ENCODE measurements around a stretch of chr13.

GRCh38 chr13:21519338-21519956, 60.3 kb upstream of the ZDHHC20 start:
- PRO-cap, 2 experiments: no peak in any of the 2 experiments

- PRO-cap, 2 experiments: no peak in any of the 2 experiments
These were observed 5.7 kb downstream of the FGF9 start for GRCh38 chr13:21676369-21677248.

GRCh38 chr13:22883841-22884390, 296.9 kb upstream of the SGCG start:
- PRO-cap, 2 experiments: no peak in any of the 2 experiments

DNA sequence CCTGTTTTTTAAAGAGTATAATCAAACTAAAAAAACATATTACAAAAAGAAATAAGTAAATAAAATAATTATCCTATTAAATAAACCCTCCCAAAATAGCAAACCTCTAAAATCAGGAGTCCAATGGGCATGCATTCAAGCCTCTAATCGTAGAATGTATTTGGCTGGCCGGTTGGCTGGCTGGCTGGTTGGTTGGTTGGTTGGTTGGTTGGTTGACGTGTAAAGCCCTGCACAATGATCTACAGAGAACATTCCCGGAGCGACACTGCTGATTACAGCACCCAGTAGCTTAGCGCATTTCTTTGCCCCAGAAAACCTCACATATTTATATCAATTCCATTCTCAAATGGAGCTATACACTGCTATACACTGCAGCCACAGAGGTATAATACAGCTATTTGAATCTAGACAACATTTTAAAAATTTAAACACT, 65.6 kb downstream of the SACS start:
- PRO-cap, 2 experiments: no peak in any of the 2 experiments

DNA sequence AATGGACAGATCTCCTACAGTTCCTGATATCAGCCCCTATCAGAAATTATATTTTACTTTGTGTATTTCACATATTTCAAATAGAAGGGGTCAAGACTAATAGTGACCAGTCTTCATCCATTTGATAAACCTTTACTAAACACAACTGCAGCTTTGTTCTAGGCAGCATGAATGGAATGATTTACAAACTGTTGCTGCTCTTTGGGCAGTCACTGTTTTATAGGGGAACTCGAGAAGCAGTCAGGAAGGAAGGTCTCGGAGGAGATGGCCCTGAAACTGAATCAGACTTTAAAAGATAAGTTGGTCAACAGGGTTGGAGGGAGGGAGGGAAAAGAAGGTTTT, 37.2 kb upstream of the SACS start:
- PRO-cap, 2 experiments: no peak in any of the 2 experiments

DNA sequence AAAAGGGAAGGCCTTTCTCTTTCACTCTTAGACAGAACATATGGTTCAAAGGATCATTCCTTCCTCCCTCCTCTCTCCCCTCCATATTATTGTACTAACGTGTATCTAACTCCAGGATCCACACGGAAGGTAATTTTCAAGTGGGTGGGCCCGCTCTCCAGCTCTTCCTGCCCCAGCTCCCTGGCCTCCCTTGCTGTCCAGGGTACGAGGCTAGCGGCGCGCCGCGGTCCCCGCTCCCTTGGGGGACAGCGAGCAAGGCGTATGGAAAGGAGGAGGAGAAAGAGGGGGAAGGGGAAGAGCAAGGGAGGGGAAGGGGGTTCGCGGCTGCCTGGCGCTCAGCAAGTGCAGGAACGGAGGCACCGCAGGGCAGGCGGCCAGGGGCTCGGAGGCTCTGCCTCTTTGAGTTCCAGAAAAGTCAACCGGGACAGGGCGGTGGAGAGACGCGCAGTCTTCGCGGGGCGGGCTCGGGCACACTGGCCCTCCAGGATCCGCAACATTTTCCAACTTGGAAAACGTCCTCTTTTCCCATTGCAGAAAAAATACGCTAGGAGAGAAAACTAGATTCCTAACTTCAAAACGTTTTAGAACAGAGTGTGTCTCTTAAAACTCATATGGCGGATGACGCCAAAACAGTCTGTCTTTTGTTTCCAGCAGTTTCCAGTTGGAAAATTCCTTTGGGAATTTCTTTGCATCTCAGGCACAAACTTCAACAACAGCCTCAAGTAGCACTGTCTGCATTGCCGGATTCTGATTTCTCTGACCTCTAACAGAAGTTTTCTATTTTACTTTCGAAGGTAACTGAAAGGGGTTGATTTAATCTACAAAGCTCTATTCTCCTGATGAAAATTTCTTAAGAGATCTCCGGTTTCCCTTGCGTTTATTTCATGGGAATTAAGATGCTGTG, 23.1 kb upstream of the TNFRSF19 start:
- PRO-cap, 2 experiments: no peak in any of the 2 experiments

GRCh38 chr13:23618269-23618718, 48.1 kb downstream of the TNFRSF19 start:
- PRO-cap, 2 experiments: no peak in any of the 2 experiments

DNA sequence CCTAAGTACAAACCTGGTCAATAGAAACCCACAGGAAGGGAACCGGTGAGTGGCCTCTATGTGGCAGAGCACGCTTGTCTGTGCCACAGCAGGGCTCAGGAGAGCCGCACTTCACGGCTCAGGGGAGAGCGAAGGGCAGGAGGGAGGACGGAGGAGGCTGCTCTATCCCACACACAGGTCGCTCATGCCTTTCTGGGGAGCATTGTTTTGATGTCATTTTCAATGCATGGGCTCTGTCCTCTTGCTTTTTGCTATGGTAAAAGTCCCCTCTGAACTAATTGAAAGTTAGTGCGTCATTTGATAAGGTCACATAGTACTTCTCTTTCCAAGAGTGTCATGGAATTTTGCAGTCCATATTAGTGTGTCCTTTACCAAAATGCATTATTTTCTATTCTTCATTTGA, 57.3 kb downstream of the TNFRSF19 start:
- PRO-cap, 2 experiments: no peak in any of the 2 experiments

GRCh38 chr13:23636589-23636911, 66.3 kb downstream of the TNFRSF19 start:
- PRO-cap, 2 experiments: no peak in any of the 2 experiments

DNA sequence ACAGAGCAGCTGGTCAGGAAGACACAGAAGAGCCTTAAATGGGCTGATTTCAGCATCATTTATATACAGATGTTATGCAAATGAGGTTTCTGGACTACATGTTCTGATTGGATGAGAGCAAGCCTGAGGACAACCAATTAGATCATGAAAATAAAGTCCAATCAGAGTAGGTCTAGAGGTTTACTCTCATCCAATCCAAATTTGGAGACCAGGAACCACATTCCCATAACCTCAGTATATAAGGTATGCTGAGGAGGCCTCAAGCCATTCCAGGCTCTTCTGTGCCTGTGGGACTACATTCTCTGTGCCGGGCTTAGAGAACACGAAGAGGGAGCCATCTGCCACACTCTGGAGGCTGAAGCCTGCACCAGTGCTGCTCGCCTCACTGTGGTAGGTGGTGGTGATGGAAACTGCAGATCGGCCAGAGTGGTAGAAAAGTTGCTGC, 144.7 kb downstream of the TNFRSF19 start:
- PRO-cap, 2 experiments: no peak in any of the 2 experiments

DNA sequence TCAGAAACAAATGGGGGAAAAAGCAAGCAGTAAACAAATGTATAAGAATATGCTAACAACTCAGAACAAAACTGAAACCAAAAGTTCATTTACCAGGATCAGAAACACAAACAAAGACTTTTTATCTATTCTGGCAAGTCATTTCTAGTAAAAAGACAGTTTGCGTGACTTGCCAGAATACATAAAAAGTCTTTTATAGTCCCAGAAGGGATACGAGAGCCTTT, 77.4 kb upstream of the MIPEP start:
- PRO-cap, 2 experiments: peak in 1 of 2 experiments; most common plus-strand start position 89 of the sequence (in 1)

DNA sequence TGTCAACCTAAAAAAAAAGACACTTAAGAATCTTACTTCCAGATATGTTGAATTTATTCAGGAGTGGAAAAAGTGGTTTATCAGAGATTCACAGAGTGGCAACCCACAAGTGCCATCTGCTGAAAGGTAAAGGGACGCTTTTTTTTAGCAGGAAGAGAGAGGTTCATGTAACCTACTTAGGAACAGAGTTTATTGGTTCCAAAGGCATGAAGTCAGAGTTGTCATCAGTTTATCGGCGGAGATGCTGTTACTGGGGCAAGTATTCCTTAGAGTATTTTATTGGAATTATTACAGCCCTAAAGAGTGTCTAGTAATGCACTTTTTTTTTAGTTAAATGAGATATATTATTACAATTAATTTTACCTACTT, 77.9 kb upstream of the MIPEP start:
- PRO-cap, 2 experiments: peak in 2 of 2 experiments; most common plus-strand start position 188 of the sequence (in 1); most common minus-strand start position 128 of the sequence (in 2)

DNA sequence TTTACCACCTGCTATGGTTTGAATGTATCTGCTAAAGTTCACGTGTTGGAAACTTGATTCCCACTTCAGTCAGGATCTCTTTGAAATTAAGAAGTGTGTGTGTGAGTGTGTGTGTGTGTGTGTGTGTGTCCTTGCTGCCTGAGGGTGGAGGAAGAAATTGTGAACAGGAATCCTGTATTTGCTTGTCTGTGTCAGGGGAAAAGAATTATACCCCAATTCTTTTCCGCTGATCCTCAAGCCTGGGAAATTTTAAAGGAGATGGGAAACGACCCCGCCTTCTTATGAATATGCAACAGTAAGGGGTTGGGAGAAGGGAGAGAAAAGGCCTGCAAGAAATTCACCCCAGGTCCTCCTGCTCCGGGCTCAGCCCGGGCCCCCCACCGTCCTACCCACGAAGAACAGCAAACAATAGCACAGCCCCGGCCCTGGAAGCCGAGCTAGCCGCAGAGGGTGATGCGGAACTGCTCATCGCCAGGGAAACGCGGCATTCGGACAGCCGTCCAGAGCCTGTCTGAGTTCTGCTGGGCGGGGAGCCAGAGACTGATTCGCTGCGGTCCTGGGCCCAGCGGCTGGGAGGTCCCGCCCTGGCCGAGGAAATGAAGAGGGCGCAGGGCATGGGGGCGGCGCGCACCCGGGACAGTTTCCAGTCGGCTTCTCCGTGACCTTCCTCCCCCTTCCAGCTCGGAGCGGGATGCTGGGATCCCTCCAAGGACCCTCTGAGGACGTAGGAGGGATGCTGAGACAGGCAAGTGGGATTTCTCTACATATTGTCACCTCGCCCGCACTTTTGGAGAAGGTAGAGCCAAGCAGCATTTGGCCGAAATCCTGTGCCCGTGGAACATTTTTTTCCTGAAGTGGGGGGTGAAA, 90.2 kb upstream of the MIPEP start:
- PRO-cap, 2 experiments: no peak in any of the 2 experiments

DNA sequence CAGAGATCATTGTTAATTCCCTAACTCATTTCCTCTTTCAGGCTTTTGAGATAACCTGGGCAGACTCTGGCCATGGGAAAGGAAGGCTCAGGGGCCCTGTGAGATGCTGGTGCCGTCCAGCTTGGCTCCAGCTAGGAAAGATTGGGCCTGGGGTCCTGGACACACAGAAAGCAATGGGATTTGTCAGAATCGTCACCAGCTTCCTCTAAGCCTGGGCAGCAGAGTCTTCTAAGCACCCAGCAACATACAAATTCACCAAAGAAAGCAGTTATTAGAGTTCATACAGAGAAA, 36.7 kb upstream of the SPATA13 start:
- PRO-cap, 2 experiments: no peak in any of the 2 experiments

DNA sequence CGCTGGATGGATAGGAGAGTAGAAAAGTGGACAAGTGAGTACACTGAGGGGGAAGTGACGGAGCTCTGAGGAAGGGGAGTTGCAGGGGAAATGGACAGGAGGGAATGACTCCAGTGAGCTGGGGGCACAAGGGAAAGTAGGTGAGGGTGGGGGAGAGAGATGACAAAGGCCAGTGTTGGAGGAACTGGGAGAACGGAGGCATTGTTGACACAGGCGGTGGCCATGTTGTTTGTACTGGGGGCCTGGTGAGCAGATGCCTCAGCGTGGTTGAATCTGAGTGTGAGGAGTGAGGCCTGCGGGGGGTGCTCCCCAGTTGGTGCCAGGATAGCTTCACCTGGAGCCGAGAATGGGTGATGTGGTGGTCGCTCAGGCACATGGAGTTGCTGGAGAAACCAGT, 32.6 kb downstream of the SPATA13 start:
- PRO-cap, 2 experiments: no peak in any of the 2 experiments

DNA sequence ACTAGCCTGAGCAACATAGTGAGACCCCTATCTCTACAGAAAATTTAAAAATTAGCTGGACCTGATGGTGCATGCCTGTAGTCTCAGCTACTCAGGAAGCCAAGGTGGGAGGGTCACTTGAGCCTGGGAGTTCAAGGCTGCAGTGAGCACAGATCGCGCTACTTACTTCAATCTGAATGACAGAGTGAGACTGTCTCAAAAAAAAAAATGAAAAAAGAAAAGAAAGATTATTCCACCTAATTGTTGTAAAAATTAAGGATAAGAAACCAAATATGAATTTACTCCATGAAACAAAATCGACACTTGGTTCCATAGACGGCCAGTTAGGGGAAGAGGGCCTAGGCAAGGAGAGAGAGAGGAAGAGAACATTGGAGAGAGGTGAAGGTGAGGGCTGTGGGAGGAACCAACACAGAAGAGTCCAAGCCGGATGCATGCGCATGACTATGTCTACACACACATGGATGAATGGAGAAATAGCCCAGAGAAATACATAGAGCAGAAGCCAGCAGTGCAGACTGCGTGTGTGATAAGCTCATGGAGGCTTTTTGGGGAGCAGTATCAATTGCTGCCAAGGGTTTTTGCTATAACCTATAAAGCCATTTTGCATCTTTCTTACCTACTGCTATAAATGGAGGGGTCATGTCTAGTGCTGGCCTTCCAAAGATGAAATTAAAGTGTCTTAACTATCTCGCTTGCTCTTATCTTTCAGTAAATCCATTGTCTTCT, 67.4 kb upstream of the C1QTNF9 start:
- PRO-cap, 2 experiments: no peak in any of the 2 experiments

- PRO-cap, 2 experiments: peak in 1 of 2 experiments; most common minus-strand start chr13:24267474 (in 1)
These were observed 42.0 kb upstream of the C1QTNF9 start for GRCh38 chr13:24267302-24267803.

- PRO-cap, 2 experiments: peak in 2 of 2 experiments; most common plus-strand start chr13:24271112 (in 2); most common minus-strand start chr13:24270717 (in 1)
These were observed 38.6 kb upstream of the C1QTNF9 start for GRCh38 chr13:24270458-24271565.

- PRO-cap, 2 experiments: peak in 1 of 2 experiments; most common plus-strand start chr13:24272667 (in 1); most common minus-strand start chr13:24272671 (in 1)
These were observed 36.7 kb upstream of the C1QTNF9 start for GRCh38 chr13:24272549-24273283.

- PRO-cap, 2 experiments: no peak in any of the 2 experiments
These were observed 81.9 kb upstream of the ATP12A start for GRCh38 chr13:24598363-24598730.